Aortic smooth muscle cell (primary cell): ENCODE results near the genes SLC25A26 and LRIG1.

GRCh38 chr3:64595153-64595670 is 92.6 kb downstream of the ADAMTS9 start:
- RRBS, result no CpG with 5 or more reads among the region's 5 CpGs

DNA sequence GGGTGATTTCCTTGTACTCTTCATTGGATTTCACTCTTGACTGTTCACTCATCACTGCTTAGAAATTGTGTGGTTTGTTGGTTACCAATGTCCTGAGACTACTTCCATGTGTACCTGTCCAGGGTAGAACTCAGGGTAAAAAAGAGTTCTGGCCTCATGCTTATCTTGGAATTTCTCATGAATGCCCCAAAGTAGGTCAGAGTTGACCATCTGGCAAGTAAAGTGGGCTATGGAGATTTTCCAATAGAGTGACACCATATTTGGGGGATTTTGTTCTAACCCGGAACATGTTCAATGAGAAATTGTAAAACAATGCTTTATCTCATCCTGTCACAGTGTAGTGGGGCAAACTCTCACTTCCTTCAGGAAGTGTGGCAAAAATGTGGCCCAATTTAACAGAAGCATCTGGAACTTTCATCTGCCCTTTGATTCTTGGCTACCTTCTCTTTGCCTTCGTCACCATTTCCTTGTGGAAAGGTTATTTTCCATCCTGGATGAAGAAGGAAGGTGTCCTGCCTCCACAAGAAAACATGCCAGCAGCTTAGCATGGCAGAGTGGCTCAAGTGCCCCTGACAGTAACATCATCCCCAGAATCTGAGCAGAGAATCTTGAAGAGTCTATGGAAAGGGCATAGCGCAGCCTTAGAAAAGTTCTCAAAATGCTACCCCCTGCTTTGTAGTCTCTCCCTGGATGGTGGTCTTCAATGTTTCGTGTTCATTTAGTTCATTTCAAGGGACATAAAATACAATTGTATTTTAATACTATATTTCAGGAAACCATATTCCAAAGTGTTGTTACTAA is 70.8 kb downstream of the ADAMTS9 start:
- RRBS, result no CpG with 5 or more reads among the region's 4 CpGs

GRCh38 chr3:64688534-64689133 is 834 bp upstream of the ADAMTS9 start:
- RRBS, result no CpG with 5 or more reads among the region's 15 CpGs

- RRBS, result no CpG with 5 or more reads among the region's 10 CpGs
These were observed 220.4 kb upstream of the ADAMTS9 start for GRCh38 chr3:64907913-64908941.

DNA sequence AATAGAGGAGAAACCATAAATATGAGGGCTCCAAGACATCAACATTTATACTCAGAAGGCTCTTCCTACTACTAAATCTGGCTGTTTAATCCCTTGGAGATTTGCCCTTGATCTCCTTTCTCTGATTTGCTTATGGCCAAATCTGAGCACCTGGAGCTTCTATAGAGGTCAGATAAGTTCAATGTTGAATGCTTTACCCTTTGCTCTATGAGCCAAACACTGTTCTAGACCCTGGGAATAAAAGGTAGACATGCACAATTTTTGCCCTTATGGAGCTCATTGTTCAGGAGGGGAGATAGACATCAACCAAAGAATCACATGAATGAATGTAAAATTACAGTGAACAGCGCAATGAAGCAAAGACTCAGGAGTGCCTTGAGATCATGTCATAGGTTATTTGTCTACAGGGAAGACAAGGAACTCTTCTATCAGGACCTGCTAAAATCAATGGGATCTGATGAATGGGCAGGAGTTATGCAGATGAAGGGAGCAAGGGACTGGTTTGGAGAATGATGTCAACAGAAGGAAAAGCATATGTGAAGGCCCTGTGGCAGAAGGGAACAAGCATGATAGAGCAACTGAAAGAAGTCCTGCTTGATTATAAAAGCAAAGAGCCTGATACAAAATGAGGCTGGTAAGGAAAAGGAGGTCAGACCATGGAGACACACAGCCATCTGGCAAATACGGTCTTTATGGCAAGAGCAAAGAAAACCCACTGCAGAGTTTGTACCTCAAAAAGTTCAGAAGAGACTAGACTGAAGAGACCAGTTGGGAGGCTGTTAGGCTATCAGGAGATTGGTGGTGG is 226.7 kb upstream of the ADAMTS9 start:
- RRBS, result no CpG with 5 or more reads among the region's 2 CpGs

DNA sequence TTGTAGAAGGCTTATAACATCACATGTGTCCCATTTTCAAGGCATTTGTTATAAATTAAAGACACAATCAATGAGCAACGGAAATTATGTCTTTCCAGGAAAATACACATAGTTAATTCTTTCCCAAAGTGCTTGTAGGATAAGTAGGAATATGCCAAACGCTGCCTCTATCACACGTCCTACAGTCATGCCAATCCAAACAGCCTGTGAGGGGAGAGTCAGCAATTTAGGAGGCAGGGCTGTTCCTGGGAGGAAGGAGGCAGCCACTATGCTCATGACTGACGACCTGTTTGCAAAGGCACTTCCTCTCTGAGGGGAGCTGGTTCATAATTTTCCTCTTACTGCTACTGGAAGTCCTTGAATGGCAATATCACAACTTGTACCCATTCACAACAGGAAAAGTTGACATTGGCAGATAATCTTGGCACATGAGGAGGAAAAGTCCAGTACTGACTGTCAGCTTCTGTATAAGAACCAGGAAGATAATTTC is 267.1 kb upstream of the ADAMTS9 start:
- RRBS, result no CpG with 5 or more reads among the region's 4 CpGs

GRCh38 chr3:64992575-64993290 is 304.9 kb upstream of the ADAMTS9 start:
- RRBS, result no CpG with 5 or more reads among the region's 6 CpGs

DNA sequence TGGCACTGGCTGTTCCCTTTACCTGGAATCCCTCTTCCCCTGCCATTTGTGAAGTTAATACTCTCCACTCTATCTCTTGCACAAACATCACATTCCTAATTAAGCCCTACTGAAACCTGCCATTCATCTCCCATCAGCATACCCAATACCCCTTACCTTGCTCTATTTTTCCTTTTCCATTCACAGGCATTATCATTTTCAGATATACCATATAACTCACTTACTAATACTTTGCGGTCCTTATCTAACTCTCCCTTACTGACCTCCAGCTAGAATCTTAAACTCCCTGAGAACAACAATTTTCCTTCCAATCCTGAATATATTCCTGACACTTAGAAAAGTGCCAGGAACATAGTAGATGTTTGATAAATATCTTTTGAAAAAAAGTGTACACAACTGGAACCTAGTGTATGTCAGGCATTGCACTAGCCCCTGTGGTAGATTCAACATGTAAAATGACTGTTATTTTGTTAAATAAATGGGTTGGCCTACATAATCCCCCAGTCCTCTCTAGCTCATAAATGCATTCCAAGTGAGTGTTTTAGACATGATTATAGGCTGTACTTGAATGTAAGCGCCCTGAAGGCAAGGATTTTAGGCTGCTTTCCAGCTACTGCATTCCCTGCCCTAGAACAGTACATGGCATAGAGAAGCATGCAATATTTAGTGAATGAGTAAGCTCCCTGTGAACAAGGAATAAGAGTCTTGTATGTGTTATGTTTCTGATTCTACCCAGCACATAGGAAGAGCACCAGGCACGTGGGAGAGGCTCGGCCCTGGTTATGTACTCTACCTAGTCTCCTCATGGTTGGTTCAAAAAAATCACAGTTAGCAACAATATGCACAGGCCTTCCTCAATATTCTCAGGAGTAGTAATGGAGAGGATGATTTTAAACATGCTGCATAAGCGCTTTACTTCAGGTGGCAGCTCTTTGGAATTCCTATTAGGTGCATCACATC is 456.9 kb downstream of the MAGI1 start:
- RRBS, result no CpG with 5 or more reads among the region's 5 CpGs

GRCh38 chr3:66010386-66011589 is 27.9 kb downstream of the MAGI1 start:
- RRBS, result no CpG with 5 or more reads among the region's 14 CpGs

- RRBS, result no CpG with 5 or more reads among the region's 3 CpGs
These were observed 38.5 kb upstream of the SLC25A26 start for GRCh38 chr3:66182325-66182621.

GRCh38 chr3:66220577-66221530 is at the start of gene SLC25A26:
TSS of gene SLC25A26 (plus strand) at chr3:66221001.
- RRBS, result 2% methylated on average over 23 of the region's 57 CpGs

GRCh38 chr3:66412505-66413472 is 88.0 kb downstream of the LRIG1 start:
- RRBS, result 95% methylated on average over 2 of the region's 24 CpGs

GRCh38 chr3:66475367-66476412 is 25.1 kb downstream of the LRIG1 start:
- RRBS, result no CpG with 5 or more reads among the region's 12 CpGs

DNA sequence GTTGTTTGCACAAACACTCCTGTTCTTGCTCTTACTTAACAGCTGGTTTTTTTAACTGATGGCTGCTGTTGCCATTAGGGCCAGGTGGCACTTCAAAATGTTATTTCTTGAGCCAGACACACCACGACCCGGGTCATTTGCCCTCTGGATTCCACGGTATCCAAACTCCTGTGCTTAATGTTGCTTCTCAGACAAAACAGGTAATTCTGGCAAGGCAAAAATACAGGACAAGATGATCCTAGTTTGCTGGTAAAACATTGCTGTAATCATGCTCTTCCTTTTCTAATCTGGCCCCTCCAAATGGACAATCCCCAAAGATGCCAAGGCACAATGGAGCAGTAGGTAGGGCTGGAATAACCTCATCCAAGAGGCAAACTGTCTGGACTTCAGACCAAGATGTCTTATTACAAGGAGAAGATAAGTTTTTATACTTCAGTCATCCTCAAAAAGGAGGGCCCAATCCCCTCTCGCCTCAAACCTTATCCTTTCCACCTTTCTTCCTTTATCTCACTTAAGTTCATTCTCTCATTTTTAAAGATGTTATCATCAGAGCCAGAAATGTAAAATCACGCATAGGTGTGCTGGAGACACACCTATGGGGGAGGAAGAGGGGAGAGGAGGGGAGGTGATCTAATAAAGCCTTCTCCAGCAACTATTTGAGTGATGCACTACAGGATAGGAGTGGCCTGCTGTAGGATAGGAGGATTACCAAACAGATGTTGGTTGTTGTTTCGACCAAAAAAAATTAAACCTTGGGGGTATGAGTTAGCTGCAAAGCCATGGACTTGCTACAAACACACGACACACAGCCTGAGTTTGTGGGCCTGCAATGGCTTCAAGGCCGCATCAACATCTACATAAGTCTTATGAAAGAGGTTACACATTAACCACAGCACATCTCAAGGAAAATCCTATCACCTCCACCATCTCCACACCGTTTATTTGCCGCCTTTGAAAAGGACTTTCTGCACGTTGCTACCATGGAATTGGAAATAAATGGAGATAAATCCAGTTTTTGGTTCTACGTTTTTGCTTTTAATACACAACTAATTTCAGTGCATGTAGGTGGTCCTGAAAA is 23.3 kb downstream of the LRIG1 start:
- RRBS, result no CpG with 5 or more reads among the region's 12 CpGs

DNA sequence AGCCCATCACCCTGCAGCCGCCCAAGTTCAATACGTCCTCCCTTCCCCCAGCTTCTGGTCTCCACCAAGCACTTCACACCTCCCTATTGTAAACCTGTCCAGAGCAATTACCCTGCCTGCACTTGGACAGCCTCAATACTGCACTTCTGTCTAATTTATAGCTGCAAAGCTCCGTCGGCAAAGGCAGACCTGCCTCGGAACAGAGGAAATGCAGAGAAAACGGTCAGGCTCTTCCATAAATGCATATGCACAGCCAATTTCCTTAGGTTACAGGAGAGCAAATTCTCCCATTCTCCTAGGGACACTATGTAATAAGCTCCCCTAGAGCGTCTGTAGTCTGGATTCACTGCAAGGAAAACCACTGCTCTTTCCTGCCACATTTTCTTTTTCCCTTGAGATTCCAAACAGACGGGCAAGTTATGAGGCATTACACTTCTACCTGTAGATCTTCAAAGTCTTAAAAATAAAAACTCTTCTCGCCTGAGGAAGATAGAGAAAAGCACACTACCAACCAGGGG is 21.7 kb downstream of the LRIG1 start:
- RRBS, result no CpG with 5 or more reads among the region's 9 CpGs

DNA sequence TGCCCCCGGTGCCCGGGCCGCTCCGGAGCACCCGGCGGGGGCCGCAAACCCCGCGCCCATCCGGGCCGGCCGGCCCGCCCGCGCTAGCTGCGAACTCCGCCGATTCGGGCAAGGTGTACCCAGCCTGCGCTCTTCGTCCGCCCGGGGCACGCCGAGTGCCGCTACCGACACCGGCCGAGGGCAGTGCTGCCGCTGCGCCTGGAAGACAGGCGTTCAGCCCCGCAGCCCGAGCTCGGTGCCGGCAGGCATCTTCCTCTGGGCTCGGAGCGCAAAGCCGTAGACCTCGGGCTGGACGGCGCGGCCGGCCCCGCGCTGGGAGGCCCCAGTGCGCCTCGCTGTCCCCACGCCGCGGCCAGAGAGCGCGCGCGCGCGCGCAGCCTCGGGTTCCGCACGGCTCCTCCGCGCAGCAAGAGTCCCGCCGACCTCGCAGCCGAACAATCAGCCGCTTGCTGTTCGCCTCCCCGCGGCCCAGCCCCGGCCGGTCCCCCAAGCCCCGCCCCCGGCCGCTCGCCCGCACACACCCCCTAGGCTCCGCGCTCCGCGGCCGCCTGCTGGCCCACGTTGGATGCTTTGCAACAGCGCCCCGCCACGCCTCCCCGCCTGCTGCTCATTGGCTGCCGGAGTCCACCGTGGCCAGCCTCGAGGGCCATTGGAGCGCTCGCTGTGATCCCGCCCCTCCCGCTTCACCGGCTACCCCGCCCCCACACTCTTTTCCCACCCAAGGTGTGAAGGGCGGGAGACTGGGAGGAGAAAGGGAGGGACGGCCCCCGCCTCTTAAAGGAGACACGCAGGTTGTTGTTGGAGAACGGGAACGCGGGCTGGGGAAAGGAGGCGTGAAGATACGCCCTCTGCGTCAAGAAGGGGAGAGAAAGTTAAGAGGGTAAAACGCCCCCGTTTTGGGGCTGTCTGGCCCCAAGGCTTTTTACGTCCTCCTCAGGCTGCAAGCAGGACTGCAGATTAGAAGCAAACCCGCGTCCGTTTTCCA is at the start of gene LRIG1:
Gene LRIG1 (minus strand): TSS at position 451 of the 985 bp plus-strand sequence.
- RRBS, result 2% methylated on average over 36 of the region's 113 CpGs

- RRBS, result no CpG with 5 or more reads among the region's 3 CpGs
These were observed 178.3 kb upstream of the KBTBD8 start for GRCh38 chr3:66819789-66820193.

- RRBS, result no CpG with 5 or more reads among the region's 11 CpGs
These were observed 26.3 kb upstream of the KBTBD8 start for GRCh38 chr3:66971830-66972224.

GRCh38 chr3:67646676-67647297 is 7.6 kb downstream of the SUCLG2 start:
- RRBS, result no CpG with 5 or more reads among the region's 9 CpGs

GRCh38 chr3:67947975-67948566 is 56.0 kb upstream of the TAFA1 start:
- RRBS, result no CpG with 5 or more reads among the region's 10 CpGs